Bronchus fibroblast of lung (primary cell): ENCODE data around the gene MEIG1.

- RAMPAGE, long total RNA = no peak
Observed at GRCh38 chr10:13136982-13137403, 24.4 kb upstream of the MCM10 start.

DNA sequence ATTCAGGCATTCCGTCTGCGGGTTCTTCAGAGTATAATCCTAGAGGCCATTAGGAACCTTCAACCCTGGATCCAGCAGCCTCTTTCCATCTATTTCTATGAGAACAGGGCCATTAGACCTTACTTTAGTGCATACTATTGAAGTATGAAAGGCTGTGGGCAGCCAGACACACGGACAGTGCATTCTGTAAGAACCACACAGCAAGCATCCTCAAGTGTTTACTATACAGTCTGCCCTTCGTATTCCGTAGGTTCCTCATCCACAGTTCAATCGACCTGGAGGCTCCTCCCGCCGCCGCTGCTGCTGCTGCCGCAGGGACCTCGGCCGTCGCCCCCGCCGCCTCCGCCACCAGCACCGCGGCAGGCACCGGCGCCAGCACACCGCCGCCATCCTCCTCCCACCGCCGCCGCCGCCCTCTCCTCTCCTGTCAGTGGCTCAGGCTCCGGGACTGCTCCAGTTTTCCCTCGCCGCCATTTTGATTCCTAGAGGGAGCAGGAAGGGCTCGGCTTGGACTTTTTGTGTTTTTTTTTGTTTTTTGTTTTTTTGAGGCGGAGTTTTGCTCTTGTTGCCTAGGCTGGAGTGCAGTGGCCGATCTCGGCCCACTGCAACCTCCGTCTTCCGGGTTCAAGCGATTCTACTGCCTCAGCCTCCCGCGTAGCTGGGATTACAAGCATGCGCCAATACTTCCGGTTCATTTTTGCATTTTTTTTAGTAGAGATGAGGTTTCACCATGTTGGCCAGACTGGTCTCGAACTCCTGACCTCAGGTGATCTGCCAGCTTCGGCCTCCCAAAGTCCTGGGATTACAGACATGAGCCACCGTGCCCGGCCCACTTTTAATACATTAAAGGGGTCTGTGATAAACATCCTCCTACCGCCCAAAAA is 3.0 kb upstream of the MCM10 start:
- RAMPAGE, long total RNA = no peak

- RAMPAGE, long total RNA = no peak
Observed at GRCh38 chr10:13526792-13527492, 1.9 kb downstream of the BEND7 start.

GRCh38 chr10:13529431-13530134 is 769 bp upstream of the BEND7 start:
- RAMPAGE, long total RNA = no peak

DNA sequence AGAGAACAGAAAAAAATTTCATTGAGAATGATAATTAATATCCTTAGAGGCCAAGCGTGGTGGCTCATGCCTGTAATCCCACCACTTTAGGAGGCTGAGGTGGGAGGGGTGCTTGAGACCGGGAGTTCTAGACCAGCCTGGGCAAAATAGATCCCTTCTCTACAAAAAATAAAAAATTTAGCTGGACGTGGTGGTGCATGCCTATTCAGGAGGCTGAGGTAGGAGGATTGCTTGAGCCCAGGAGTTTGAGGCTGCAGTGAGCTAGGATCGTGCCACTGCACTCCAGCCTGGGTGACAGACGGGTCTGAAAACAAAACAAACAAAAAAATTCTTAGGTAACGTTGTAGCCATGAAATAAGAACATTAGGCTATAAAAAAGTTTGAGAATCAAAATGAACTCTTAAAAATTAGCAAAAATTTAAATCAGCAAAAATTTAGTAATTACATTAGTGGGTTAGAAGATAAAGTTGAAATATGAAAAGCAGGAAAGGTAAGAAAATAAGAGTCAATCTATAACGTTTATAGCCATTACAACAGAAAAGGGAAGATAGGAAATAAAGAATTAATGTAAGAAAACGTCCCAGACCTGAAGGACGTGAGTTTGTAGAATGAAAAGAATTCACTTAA is 38.4 kb downstream of the PRPF18 start:
- RAMPAGE, long total RNA = no peak

- RAMPAGE, long total RNA = no peak
Observed at GRCh38 chr10:13679660-13680101, 92.9 kb downstream of the PRPF18 start.

DNA sequence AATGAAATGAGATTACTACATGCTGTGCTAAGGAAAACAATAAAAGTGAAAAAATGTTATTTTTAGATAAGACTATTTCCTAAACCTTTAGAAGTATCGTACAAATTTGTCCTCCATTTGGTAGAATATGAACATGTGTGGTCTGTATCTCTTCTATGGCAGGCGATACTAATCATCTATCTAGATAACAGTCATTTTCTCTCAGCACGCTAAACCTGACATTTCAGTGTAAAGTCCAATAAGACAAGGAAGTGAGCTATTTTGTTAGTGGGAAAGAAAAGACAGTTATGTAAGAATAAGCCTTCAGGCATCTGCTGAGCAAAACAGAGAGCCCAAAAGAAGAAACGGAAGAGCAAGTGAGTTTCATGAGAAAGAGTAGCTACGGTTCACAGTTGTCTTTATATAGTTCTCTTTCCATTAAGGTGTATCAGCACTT is 170.6 kb downstream of the PRPF18 start:
- RAMPAGE, long total RNA = no peak

DNA sequence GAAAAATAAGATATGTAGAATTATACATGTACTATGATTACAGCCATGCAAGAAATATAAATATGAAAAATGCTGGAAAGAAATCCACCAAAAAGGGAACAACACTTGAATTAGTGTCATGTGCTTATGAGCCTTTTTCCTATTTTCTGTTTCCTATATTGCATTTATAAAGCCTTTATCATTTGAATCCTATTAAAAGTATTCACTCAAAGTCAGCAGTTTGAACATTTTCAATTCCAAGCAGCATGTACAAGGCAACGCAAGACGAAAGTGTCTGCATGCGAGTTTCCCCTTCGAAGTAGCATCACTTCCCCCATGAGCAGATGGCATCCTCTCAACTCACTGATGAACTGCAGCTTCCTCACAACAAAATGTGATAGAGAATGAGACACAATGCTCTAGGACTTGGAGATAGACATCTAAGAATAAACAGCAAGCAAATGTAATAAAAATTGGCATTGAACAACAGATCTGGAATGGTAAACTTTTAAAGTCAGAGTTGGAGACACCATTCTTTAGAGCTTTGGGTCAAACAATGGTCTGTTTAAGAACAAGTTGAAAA is 270.7 kb downstream of the PRPF18 start:
- RAMPAGE, long total RNA = no peak

GRCh38 chr10:13971591-13971956 is 359.1 kb downstream of the FRMD4A start:
- RAMPAGE, long total RNA = no peak

DNA sequence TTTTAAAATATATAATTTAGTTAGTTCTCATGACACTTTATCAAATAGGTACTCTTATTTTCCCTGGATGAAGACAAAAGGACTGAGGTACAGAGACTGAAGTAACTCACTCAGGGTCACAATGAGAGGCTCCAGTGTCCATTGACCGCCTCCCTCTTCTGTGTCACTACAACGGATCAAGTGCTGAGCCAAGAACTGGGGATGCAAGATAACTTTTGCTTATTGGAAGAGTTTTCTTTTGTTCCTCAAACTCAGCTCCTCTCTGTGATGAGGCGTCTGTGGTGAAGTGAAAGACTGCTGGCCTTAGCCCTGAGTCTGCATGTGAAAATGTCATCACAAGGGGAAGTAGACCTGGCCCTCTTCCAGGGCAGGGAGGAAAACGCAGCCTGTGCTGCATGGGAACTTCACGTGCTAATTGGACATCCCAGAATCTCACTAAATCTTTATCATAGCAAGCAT is 314.9 kb downstream of the FRMD4A start:
- RAMPAGE, long total RNA = no peak

GRCh38 chr10:14379596-14380007 is 48.9 kb upstream of the FRMD4A start:
- RAMPAGE, long total RNA = no peak

- RAMPAGE, long total RNA = no peak
Observed at GRCh38 chr10:14533956-14534624, 203.4 kb upstream of the FRMD4A start.

- RAMPAGE, long total RNA = no peak
Observed at GRCh38 chr10:14548483-14548896, 217.8 kb upstream of the FRMD4A start.

DNA sequence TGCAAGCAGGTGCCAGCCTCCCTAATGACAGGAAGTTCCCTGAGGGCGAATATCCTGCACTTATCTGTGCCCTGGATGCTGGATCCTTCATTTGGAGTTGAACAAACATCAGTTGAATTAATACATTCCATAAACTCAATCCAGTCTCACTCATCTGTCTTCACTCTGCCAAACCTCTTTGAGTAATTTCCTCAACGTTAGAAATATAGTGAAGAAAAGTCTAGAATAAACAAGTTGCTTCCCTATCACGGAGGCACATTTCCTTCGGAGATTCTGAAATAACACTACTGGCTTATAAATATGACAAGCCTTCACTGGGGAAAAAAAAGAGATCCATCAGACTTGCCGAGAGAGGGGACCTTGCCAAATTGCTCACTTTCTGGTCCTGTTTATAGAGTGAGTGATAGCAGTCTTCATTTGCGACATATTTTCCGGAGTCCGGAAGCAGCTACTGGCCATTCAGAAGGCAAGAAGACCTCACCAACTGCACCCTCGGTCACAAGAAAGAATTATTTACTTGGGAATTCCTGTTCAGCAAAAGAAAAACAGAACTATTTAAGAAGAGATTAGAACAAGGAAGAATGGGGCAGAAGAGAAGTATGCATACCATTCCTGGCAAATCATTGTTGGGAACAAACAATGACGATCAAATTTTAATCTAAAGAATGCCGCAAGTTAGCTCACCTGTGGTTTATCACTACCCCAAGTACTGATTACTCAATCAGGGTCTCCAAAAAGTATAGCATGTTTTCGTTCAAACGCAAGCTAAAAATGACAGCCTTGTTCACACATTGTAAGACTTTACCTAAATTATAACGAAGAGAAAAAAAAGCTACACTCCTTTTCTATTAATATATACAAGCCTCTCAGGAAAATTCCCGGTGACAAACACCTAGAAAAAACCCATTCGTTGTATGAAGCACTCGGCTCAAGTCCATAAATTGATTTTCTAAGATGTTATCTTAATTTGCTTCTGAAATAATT is 196.2 kb downstream of the FAM107B start:
- RAMPAGE, long total RNA = no peak

DNA sequence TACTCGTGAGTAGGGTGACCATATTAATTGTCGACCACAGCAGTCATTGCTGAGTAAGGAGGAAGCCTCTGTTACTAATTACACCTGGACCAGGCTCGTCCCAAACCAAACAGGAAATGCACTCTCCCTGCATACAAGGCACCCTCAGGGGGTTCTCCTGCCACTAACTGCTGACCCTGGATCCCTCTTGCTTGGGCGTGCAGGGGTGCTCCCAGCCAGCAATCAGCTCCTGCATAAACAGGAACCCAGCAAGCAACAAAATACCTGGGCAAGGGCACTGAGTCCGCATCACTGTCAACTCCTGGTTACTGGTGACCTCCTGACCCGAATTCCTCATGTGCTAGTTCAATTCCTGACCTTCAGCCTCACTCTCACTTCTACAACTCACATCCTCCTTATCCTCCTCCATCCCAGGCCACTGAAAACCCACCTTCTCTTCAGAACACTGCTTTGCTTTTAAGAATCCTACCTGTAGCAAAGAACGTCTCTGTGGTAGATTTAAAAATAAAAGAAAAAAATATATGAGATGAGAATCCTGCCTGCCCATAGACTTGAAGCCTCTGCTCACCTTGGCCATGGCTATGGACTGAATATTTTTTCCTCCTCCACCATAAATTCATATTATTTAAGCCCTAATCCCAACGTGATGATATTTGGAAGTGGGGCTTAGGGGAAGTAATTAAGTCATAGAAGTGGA is 188.7 kb downstream of the FAM107B start:
- RAMPAGE, long total RNA = no peak

- RAMPAGE, long total RNA = no peak
Observed at GRCh38 chr10:14586643-14587295, 187.9 kb downstream of the FAM107B start.

DNA sequence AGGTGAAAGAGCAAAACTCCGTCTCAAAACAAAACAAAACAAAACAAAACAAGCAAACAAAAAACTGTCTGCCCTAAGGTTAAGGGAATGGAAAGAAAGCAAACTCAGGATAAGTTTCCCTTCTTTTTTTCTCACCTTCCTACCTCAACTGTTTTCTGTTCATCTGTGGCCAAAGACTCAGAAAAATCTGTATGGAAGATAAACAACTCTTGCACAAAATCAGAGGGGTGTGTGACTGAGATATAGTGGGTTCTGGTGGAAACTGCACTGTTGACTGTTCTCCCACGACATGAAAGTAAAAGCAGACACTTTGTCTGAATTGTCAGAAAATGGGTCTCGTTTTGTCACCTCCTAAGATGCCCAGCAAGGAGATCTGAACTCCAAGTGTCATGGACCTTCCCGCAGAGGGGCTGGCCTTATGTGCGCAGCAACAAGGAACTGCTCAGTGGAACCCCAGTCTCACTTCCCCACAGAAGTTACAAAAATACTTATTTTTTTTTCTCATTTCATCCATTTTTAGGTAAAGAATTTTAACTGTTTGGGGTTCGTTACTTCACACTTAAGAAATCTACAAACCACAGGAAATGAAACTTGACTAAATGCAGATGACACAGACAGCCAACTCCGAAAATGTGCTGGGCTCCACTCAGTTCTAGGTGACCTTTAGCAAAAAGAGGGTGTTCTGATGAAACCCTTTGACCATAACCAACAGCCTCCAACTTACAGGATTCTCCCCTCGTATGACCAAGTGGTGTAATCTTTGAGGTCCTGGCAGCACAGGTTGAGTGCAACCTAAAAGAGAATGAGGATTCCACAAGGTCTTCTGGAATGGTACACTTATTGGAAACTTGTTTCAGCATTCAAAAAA is 115.0 kb downstream of the FAM107B start:
- RAMPAGE, long total RNA = no peak

- RAMPAGE, long total RNA = no peak
Observed at GRCh38 chr10:14958924-14959829, at the start of gene MEIG1. MEIG1 (plus strand) TSS chr10:14959388.

DNA sequence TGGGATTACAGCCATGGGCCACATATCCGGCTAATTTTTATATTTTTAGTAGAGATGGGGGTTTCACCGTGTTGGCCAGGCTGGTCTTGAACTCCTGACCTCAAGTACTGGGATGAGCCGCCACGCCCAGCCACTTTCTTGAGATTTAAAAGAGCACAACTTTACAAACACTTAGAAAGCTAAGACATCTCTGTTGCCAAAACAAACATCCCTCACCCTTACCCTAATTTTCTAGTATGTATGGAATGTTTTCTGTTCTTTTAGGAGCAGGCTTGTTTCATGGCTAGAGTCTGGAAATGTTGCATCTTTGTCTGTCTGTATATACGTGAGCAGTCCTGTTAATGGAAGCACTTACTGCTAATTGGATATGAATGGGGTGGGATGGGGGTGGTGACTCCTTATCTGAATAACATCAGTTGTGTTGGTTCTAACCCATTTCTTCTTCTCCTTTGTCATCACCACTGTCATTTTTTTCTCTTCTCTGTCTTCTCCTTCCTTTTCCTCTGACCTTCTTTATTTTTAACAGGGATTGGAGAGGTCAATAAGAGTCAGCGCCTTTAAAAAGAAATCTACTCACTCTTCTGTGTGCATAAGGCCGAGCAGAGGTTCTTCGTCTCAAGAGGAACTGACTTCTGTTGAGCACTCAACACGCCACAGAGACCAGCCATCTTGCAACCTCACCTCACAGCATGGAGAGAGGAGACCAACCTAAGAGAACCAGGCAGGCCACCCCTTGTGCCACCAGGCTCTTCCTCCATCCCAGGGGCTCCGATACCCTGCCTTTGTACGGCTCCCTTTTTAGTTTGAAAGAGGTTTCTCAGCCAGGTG is 3.1 kb downstream of the OLAH start:
- RAMPAGE, long total RNA = no peak

DNA sequence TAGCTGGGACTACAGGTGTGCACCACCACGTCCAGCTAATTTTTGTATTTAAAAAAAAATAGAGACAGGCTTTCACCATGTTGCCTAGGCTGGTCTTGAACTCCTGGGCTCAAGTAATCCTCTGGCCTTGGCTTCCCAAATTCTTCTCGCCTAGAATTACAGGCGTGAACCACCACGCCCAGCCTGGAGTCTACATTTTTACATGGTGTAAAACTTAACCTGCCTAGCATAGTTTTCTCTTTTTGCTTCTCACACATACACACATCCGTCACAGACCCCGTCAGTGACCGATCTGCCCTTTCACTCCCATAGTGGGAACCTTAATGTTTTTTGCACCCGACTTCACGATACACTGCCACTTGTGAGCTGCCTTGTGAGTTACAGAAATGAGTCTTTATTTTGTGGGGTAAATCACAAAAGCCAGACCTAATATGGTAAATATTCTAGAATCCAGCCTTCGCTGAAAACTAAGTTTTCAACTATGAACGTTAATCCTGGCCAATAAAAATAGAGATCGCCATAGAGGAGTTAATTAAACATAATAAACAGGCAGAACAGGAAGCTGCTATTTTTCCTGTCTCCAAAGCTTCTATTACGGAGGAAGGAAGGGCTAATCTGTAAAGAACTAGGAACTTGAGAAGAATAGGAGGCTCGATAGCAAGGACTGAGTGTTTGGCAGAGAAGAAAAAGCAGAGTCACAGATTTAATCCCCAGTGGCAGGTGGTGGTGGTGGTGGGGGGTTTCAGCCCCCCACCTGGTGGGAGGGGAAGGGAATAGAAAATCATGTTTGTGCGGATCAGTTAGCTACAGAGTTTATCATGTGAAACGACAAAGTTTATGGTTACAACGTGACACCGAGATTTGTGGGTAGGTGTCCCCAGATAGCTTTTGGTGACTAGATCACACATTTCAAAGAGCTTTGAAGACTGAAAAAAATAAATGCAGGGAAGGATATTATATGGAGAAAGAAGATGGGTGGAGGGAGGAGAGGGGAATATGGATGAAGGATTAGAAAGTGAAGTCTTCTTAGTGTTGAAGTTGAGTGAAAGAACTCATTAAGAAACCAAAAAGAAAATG is 14.7 kb upstream of the FAM171A1 start:
- RAMPAGE, long total RNA = no peak